Parietal lobe (tissue), 2 donors: ENCODE measurements around a stretch of chr11.

- RAMPAGE, long total RNA = no peak
These were observed 36.0 kb downstream of the CD6 start for GRCh38 chr11:61007493-61007896.

GRCh38 chr11:61026032-61026710, 54.7 kb downstream of the CD6 start:
- RAMPAGE, long total RNA = no peak

DNA sequence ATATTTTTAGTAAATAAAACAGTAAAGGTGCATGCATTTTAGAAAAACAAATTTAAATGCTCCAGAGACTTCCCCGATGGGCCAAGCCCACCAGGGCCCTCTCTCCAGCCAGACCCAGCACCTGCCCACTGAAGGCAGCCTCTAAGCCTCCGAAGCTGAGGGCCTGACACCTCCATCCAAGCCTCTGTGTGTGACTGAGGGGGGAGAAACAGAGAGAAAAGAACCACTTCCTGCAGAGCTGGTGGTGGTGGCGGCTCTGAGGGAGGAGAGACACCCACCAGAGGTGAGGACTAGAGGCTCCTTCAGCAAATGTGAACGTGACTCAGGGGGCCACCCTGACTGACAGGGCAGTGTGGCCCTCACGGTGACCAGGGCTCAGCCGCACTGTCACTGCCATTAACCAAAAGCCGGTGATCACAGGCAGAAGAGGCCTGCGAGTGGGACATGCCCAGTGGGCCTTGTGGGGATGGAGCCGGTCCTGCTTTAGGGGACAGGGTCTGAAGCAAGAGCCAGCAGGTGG, 31.1 kb upstream of the CD5 start:
- RAMPAGE, long total RNA = no peak

- RAMPAGE, long total RNA = no peak
These were observed 10.0 kb upstream of the CD5 start for GRCh38 chr11:61092186-61092820.

DNA sequence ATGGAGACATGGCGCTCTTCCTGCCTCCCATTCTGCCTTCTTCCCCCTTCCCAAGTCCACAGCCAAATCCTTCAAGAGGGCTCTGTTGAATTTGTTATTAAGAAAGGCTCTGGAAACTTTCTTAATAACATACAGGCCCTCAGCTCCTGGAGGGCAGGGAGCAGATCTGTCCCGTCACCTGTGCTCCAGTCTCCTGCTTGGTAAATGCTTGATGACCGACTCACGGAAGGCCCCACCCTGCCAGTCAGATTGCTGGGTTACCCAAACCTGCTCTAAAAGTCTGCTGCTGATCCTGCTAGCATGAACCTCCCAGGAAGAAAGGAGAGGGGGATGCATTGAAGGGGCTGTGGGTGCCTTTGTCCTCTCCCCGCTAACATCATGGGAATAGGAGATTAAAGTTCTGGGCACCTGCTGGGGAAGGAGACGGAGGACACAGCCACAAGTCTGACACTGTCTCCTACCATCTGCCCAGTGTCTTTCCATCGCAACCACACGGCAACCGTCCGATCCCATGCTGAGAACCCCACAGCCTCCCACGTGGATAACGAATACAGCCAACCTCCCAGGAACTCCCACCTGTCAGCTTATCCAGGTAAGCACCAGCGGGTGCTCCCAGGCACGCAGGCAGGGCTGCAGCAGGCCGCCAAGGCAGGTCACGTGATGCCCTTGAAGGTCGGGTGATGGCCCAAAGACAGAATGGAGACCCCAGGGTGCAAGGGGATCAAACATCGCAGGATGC, 22.4 kb downstream of the CD5 start:
- RAMPAGE, long total RNA = no peak

- RAMPAGE, long total RNA = no peak
These were observed 22.7 kb downstream of the VPS37C start for GRCh38 chr11:61138331-61139068.

GRCh38 chr11:61150698-61151430, 10.4 kb downstream of the VPS37C start:
- RAMPAGE, long total RNA = no peak

- RAMPAGE, long total RNA = no peak
These were observed 1.0 kb upstream of the VPS37C start for GRCh38 chr11:61162039-61162897.

DNA sequence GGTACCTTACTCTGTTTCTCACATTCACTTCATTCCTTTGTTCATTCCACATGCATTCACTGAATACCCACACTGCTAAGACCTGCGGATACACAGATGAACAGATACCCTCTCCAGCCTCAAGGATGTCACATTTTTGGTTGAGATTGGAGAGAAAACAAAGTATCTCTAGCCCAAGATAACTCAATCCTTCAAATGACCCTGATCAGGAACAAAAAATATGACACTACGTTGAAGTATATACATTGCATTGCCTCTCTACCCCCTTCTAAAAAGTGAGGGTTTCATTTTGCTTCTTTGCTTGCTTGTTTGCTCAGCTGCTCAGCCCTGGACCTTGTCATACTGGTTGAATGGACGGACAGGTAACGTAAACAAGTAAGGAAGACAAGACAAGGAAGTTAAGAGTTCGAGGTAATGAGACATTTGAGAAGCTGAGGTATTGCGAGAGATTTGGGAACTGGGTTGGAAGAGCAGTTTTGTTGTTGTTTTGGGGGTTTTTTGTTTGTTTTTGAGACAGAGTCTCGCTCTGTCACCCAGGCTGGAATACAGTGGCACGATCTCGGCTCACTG, 3.7 kb upstream of the VPS37C start:
- RAMPAGE, long total RNA = no peak

DNA sequence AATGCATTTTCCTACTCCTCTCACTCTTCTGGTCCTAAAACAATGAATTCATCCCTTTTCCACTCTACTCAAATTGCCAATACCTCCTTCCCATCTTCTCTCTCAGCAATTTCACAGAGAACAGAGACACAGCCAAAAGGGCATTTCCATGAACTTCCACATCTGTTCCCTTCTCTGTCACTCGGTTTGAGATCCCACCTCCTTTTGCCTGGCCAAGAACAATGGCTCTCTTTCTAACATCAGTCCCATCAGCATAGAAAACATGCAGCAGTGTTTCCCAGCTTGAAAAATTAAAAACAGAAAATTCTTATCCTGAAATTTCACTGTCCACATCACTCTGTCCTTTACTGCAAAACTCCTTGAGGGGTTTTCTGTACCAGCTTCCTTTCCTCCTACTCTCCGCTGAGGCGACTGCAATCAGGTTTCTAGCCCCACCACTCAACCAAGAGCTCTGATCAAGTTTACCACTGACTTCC, 11.8 kb upstream of the VWCE start:
- RAMPAGE, long total RNA = no peak

DNA sequence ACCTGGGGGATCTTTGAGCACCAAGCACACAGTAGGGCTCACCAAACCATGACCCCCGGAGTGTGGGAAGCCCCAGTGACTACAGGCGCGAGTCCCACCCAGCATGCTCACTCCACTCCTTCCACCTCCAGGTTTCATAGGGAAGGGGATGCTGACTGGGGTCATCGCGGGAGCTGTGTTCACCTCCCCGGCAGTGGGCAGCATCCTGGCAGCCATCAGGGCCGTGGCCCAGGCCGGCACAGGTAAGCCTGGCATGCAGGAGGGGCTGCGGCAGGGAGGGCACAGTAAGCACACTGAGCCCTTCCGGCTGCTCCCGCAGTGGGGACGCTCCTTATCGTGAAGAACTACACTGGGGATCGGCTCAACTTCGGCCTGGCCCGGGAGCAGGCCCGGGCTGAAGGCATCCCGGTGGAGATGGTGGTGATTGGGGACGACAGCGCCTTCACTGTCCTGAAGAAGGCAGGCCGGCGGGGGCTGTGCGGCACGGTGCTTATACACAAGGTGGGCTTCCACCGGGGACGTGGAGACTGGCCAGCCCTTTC, 6.0 kb downstream of the TKFC start:
- RAMPAGE, long total RNA = no peak

DNA sequence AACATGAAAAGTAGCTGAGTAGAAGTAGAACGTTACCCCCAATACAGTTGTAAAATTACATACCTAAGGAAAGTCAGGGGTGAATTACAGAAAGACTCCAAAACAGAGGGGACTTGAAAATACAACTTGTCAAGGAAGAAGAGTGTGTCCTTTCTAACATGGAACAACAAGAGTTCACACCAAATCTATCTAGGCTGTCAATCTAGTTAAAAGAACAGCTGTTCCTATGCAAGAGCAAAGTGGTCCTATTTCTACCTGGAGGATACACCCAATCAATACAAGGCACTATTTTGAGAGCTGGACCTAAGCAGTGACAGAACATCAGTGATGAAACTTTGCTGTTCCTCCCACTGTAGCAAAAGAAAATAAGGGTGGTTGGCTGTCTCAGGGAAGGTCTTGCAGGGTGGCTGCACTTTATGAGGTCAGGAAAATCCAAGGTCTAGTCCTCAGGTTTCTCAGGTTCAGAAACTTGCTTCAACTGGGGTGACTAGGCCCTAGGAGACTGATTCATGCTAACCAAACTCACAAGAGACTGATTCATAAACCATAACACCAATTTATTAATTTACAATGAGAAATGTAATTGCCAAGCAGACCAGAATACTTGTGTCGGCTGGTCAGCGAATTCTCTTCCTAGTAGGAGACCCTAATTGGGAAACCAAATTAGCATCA, 11.7 kb downstream of the CPSF7 start:
- RAMPAGE, long total RNA = no peak

DNA sequence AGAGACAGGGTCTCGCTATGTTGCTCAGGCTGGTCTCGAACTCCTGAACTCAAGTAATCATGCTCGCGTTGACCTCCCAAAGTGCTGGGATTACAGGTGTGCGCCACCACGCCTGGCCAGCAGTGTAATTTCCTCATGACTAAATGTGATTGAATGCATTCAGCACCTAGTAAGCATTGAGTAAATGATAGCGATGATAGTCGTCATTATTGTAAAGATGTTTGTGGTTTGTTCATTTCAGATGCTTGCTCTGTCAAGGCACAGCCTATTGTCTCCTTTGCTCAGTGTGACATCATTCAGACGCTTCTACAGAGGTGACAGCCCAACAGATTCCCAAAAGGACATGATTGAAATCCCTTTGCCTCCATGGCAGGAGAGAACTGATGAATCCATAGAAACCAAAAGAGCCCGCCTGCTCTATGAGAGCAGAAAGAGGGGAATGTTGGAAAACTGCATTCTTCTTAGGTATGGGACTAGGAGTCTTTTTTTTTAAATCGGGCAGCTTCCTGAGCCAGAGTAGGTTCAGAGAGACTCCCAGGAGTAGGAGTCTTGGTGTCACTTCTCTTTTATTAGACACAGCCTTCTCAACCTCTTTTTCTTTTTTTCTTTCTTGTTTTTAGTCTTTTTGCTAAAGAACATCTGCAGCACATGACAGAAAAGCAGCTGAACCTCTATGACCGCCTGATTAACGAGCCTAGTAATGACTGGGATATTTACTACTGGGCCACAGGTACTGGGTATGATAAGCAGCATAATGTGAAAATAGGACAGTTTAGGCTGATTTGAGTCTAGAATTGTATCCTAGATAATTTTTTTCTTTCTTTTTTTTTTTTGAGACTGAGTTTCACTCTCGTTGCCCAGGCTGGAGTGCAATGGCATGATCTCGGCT, 7.7 kb downstream of the SDHAF2 start:
- RAMPAGE, long total RNA = no peak

DNA sequence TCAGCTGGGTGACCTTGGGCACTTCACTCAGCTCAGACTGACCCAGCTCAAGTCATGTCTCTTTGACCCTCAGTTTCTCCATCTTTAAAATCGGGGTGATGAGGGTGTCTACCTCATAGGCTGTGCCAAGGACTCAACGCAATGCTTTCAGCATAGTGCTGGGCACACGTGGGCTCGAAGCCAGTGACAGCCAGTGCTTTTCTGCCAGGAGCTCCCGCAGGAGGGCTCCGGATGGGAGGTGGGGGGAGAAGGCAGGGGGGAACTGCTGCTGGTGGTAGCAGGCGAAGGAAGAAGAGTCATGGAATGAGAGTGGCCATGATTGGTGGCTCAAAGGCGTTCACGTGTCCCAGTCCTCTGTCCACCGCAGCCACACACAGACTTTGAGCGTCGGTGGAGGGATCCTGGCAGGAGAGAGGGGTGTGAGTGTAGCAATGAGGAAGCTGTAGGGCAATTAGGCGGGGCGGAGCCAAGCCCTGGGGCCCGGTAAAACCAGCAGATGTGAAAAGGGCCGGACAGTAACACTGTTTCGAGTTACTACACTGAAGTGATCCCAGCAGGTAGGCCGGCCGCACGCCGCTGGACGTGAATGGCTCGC, 661 bp upstream of the LRRC10B start:
- RAMPAGE, long total RNA = no peak

- RAMPAGE, long total RNA = no peak
These were observed 7.0 kb downstream of the LRRC10B start for GRCh38 chr11:61515432-61516066.

- RAMPAGE, long total RNA = no peak
These were observed 26.8 kb downstream of the LRRC10B start for GRCh38 chr11:61535301-61535886.

DNA sequence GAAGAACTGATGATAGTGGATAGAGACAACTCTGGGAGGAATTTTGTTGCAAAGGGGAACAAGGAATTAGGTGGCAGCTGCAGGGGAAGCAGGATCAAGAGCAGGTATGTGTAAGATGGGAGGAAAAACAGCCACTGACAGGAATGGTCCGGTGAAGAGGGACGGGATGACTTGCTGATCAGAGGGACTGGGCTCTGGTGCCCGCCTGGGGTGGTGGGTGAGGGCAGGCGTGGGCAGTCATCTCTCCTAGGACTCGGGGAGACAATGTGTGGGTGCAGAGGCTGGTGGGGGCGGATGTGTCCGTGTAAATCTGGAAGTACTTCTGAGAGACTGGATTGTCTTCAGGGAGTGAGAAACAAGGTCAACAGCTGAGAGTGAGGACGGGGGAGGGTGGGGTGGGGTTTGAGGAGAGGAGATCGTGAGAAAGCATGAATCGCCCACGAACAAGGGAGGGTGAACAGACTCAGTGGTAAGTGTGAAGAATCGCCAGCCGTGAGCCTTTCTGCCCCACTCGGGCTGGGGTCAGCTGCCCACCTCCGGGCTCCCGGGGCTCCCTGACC, 13.6 kb upstream of the SYT7 start:
- RAMPAGE, long total RNA = no peak

DNA sequence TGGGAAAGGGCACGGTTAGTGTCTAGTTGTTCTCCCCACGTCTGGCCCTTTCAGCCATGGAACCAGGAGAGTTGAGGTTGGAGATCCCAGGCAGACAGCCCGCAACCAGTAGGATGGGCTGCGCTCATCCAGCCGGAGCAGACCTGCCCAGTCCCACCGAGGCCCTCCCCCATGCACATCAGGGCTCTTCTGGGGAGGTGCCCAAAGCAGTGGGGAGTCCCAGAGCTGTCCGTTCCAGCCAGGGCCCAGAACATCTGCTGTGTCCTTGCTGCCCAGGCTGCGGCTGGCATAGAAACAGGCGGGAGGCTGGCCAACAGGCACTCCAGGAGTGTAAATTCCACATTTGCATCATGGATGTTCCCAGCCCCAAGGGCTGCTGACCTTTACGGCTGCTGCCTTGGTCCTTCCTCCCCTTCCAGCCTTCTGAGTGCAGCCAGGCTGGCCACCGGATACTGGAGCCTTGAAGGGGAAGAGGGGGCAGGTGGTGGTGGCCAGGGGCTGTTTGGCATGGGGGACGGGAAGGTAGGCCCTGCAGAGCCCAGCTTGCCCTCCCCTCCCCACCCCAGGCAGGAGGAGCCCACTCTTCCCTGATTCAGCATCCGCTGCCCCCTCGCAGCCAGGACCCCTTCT, 30.1 kb upstream of the SYT7 start:
- RAMPAGE, long total RNA = no peak

DNA sequence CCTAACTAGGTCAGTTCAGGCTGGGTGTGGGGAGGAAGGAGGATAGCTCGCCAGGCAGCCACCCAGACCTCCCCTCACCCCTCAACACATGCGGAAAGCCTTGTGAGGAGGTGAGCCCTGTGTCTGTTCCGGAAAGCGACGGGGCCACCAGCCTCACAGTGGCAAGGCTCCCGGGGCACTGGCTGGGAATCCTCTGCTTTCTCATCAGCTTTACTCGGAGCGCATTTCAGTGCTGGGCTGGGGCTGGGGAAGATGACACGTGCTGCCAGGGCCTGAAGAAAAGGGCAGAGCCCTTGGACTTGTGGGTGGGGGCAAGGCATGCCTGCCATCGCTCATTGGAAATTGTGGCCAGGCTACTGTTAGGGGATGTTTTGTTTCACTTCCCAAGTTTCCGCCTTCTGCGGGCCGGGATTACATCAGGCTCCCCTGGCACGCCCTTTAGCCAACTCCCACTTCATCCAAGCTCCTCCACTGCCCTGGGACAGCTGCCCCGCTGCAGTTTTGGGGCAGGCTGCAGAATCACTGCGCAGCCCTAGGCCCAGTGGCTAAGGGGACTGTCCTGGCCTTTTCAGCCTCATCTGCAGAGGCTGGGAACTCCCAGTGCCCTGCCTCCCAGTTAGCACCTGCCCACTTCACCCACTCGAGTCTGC, 8.6 kb downstream of the DAGLA start:
- RAMPAGE, long total RNA = no peak

DNA sequence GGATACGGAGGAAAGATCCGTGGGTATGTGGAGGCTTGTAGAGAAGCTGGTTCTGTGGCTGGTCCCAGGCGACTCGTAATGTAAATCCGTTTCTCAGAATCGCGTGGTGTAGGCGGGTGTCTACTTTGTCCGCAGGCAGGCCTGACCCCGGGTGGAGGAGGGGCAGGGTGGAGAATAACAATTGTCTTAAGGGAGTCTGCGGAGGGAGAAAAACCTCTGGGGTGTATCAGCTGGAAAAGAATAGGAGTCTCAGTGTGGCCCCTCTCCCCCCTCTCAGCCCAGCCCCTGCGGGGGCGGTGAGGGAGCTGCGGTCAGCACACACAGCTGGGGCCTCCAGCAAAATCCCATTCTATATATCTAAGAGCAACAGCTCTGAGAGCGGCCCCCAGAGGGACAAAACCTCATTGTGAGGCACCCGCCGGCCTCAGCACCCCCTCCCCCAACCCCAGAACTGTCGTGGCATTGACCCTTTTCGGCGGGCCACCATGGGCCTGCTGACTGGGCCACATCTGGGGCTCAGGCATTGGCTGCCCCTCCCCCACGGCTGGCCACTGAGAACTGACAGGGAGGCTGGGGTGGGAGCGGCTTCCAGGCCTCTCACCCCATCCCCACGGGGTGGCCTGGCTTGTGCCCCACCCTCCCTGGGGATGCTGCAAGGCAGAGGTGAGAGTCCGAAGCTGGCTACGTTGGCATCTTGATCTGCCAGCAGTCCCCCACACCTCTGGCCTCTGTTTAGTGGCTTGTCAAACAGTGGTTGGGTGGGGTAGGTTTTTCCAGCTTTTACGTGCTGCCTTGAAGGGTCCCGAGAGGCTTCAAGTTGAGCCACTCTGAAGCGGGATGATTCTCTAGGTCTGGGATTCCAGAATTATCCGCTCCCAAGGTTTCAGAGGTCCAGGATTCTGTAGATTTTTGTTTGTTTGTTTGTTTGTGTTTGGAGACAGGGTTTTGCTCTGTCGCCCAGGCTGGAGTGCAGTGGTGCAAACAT, 2.6 kb upstream of the MYRF start:
- RAMPAGE, long total RNA = no peak